Measurements from ENCODE around the genes PSMA1 and PLEKHA7.

- RRBS = no CpG with 5 or more reads among the region's 4 CpGs
Measured at GRCh38 chr11:14078957-14079541, 116.5 kb downstream of the SPON1 start.

DNA sequence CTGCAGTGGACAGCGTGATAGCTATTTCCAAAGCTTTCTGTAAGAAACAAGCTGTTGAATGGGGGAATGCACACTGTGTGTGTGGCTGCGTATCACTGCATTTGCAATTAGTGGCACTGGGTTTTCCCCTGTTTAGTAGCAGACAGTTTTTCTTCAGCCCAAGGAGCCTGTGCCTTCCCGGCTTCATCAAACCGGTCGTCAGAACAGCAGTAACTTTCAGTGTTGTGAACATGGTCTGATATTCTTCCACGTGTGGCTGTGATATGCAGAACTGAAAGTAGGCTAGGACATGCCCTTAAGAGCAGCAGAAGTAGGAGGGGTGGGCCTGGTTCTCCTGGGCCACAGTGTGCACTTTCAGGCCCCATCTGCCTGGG, 121.4 kb downstream of the RRAS2 start:
- RRBS = no CpG with 5 or more reads among the region's 6 CpGs

DNA sequence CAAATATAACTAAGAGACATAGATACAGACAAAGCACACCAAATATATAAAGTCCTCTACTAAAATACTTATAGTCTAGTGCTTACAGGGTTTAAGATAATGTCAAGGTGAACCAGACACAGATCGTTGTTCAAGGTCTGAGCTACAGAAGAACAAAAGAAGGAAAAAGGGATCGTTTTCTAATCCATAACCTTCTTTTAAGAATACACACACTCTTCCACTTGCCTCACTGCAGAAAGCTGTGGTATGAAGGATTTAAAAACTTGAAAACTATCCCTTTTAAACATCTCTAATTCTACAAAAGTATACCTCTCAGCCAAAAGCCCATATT, 13.6 kb downstream of the RRAS2 start:
- RRBS = no CpG with 5 or more reads among the region's 2 CpGs

DNA sequence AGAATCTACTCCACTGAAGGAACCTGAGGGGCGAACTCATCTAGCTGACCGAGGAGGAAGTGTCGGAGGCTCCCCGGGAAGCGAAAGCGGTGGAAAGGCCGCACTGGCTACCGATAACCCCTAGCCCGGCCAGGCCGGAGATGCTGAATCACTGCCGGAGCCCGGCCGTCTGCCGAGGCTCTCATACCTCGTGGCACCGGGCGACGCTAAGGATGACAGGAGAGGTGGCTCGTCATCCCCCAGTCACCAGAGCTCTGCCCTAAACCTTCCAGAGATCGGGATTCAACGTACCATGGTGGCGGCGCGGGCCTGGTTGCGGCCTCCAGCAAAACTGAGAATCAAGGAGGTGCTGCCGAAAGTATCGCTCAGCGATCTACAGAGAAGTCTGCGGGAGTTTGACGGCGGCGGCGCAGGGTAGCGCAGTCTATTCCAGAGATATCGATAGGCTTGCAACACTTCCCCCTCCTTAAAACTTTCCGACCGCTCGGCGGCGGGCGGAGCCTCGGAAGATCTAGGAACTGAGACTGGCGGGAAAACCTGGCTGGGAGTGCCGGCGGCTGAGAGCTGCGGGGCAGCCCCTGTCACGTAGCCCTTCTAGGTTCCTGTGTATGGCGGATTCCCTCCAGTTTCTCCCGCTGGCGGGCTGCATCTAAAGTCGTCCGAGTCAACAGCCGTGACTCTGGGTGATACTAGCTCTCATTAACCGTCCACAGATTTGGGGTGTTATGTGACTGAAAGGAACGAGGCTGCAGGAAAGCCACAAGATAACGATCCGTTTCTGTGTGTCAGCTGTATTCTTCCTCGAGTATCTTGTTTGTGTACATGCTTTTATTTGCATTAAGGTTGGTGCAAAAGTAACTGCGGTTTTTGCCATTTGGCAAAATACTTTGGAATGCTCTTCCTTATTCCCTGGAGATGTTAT, at the start of gene PSMA1:
Gene PSMA1 (minus strand): TSS at position 381 of the 922 bp plus-strand sequence.
- RRBS = 3% methylated on average over 10 of the region's 59 CpGs

- RRBS = no CpG with 5 or more reads among the region's 6 CpGs
Measured at GRCh38 chr11:14668716-14669345, 25.2 kb downstream of the PDE3B start.

- RRBS = no CpG with 5 or more reads among the region's 4 CpGs
Measured at GRCh38 chr11:14723308-14724393, 80.0 kb downstream of the PDE3B start.

- RRBS = 2% methylated on average over 10 of the region's 75 CpGs
Measured at GRCh38 chr11:14890764-14891895, 901 bp downstream of the CYP2R1 start.

GRCh38 chr11:14904501-14905183, 12.6 kb upstream of the CYP2R1 start:
- RRBS = 7% methylated on average over 1 of the region's 35 CpGs

GRCh38 chr11:15145573-15145914, 30.8 kb downstream of the INSC start:
- RRBS = no CpG with 5 or more reads among the region's 1 CpG

DNA sequence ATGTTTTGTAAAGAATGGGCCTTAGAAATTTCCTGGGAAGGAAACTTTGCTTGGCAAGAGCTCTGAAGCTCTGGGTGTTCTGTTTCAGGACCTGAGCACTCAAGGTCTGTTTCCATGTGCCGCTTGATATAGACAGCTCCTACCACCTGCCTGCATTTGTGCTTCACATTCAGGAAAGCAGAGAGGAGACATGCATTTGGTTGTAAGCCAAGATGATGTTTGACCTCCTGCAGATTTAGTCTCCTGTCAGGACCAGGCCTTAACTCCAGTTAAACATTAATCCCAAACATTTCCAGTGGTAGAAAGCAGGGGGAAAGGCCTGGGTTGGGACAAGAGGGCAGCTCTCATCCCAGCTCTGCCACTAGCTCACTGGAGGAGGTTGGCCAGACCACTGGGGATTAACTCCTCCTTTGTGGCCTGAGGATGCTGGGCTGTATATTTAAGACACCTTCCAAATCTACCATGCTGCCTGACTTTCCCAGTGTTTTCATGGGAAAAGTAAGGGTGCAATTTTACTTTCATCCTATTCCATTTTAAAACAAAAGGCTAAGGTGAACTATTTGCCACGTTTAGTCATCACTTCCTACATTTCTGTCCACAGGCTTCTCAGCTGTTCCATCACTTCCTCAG, 80.8 kb downstream of the INSC start:
- RRBS = no CpG with 5 or more reads among the region's 2 CpGs

DNA sequence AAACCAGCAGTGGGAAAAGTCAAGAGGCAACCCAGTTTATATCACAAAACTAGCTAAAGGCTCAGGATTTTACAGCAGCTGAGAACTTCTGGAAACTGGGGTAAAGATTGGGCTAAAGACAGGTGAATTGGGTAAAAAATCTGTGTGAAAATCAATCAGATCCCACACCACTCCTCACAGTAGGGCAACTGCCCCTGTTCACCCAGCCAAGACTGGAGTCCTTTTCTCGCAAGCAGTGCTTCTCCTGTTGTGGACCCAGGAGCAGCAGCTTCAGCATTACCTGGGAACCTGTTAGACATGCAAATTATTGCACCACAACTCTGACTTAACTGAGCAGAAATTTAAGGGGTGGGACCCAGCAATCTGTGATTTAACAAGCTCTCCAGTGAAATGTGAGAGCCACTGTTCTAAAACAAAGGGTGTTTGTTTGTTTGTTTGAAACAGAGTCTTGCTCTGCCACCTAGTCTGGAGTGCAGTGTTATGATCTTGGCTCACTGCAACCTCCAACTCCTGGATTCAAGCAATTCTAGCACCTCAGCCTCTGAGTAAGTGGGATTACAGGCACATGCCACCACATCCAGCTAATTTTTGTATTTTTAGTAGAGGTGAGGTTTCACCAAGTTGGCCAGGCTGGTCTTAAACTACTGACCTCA, 591.4 kb downstream of the SOX6 start:
- RRBS = no CpG with 5 or more reads among the region's 1 CpG

DNA sequence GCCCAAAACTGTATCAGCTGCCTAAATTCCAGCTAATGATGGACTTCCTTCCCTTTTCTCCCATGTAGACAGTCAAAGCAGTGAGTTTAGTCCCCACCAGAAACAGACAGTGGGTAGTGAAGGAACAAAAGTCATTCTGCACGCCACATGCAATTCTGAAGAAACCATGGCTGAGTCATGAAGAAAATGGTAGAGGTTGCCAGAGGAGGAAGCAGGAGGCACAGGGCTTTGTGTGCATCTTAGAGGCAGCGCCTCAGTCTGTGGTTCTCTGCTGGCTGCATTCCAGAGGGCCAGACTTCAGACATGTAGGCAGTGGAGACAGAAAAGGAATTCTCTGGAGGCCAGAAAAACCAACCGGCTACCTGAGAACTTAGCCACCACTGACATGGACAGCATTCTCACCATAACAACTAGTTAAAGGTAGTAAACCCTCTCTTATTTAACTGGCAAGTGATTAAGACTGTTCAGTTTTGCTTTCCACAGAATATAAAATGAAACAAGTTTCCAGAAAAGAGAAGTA, 556.2 kb downstream of the SOX6 start:
- RRBS = no CpG with 5 or more reads among the region's 3 CpGs

- RRBS = no CpG with 5 or more reads among the region's 11 CpGs
Measured at GRCh38 chr11:15947604-15948470, 408.5 kb downstream of the SOX6 start.

DNA sequence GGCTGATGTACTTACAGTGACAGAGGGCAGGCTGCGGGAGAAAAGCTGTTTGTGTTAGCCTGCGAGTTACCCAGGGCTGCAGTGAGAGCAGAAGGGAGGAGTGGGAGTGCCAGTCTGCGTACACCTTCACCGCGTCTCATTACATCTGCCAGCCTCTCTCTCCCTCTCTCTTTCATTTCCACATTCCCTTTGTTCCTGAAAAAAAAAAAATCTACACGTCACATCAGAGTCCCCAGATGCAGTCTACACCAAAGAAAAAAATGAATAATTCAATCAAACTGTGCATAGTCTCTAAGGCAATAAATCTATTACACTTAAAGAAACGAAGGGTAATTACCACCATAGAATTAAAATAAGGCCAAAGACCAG, 126.4 kb upstream of the C11orf58 start:
- RRBS = no CpG with 5 or more reads among the region's 7 CpGs

GRCh38 chr11:16788542-16788899, 50.1 kb downstream of the C11orf58 start:
- RRBS = no CpG with 5 or more reads among the region's 8 CpGs

- RRBS = no CpG with 5 or more reads among the region's 8 CpGs
Measured at GRCh38 chr11:16897324-16898121, 116.7 kb downstream of the PLEKHA7 start.

GRCh38 chr11:16923429-16924449, 90.5 kb downstream of the PLEKHA7 start:
- RRBS = no CpG with 5 or more reads among the region's 10 CpGs

DNA sequence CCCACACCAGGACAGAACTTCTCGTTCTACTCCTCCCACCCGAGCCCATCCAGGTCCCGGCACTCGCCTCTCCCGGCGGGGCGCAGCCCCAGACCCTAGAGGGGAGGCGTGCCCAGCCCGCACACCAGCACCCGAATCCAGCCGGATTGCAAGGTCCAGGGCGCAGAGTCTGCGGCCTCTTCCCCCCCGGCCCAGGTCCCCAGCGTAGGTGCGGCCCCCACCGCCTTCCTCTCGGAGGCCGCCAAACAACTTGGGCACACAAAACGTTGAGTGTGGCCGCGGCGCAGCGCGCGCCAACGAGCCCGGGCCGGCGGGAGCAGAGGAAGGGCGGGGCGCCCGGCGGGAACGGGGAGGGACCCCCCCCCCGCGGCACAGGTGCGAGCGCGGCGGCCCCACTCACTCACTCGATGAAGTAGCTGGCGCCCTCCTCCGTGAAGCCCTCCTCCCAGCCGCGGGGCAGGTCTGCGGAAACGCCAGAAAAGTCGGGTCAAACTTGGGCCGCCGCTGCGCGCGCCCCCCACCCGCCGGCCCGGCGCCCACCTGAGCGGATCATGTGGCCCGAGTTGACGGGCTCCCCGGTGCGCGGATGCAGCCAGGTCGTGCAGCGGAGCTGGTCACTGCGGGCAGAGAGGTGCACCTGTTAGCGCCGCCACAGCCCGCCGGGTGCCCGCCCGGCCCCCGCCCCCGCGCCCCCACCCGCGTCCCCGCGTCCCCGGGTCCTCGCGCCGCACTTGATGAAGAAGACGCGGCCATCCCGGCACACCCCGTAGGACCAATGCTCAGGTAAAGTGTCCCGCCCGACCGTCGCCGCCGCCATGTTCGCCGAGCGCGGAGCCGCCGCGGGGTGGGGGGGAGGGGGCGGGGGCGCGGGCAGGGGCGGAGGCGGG, at the start of gene PLEKHA7:
Gene PLEKHA7 (minus strand): TSS at position 830 of the 887 bp plus-strand sequence.
- RRBS = 2% methylated on average over 32 of the region's 106 CpGs

- RRBS = no CpG with 5 or more reads among the region's 2 CpGs
Measured at GRCh38 chr11:17330000-17330357, 21.6 kb upstream of the NCR3LG1 start.

Measured in iris pigment epithelial cell (primary cell).